Epithelial cell of esophagus (primary cell): ENCODE measurements around a stretch of chr21.

DNA sequence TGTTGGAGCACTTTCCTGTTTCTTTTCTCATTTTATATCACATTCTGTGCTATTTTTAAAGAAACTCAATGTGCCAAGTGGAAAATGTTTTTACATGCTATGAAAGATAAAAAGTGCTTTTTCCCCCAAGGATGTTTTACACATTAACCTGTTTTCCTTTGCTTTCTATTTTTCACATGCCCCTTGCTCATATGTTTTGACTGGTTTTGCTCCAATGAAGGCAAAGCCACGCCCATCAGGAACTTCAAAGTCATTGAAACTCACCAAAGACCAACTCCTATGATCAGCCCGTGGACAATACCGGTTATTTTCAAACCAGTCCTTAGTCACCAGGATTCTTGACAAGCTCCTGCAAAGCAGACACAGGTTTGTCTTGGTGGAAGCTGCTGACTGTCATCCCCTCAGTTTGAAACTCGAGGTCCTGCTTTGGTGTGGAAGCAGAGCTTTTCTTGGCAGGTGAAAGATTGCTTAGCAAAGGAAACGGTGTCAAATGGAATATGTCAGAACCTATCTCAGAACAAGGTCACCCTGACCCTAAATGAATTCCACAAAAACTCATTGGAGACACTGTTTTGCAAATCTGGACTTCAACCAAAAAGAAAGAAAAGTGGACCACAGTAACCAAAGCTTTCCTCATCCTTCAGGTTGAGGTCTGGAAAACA, 384.7 kb upstream of the CXADR start:
- RRBS = no CpG with 5 or more reads among the region's 5 CpGs

- RRBS = no CpG with 5 or more reads among the region's 5 CpGs
Measured at GRCh38 chr21:17455331-17455756, 57.5 kb upstream of the CXADR start.

DNA sequence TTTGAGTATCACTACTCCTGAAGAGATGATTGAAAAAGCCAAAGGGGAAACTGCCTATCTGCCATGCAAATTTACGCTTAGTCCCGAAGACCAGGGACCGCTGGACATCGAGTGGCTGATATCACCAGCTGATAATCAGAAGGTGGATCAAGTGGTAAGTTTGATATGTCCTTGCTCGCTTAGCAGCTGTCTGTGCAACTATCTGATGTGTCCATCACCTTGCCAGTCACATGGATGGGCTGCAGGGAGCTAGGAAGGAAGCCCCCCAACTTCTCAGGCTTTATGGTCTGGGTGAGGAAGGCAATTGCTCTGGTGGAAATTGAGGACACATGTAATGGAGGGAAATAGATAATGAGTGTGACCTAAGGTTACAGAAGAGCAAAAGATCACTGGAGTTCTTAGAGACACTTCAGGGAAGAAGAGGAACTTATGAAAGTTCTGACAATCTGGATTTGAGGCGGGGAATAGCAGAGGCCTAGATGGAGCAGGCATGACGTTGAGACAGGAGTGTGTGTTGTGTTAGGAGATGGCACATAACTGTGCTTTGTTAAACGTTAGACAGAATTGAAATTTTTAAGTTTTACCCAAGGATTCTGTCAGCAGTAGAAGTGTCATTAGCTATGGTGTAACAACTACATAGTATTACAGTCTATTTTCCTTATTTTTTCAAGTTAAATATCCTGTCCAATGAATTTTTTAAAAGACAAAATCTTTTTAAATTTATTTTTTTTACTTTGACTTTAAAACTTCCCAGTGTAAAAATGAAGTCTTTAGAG, 34.4 kb downstream of the CXADR start:
- RRBS = no CpG with 5 or more reads among the region's 8 CpGs

DNA sequence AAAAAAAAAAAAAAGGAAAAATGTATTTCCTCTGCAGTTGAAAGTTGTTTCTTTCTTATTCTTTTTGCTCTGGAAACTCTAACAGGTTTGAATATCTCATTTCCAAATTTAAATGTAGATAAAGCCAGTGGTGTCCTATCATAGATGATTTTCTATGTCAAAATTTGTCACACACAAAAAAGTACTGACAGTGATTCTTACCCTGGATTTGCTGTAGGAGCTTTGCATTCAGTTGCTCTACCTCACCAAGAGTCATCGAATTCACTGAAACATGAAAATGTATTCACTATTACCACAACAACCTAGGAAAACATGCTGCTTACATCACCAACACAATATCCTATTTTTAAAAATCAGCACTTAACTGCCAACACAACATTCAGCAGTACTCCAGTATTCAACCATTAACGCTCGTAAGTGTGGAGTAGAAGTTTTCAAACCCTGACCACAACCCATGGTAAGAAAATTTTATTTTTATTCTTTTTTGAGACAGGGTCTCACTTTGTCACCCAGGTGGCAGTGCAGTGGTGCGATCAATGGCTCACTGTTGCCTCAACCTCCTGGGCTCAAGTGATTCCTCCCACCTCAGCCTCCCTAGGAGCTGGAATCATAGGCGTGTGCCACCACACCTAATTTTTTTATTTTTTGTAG, 24.0 kb downstream of the C21orf91 start:
- RRBS = no CpG with 5 or more reads among the region's 5 CpGs

GRCh38 chr21:17808388-17808833, 10.7 kb downstream of the C21orf91 start:
- RRBS = no CpG with 5 or more reads among the region's 1 CpG

GRCh38 chr21:19261926-19262224, 858.3 kb upstream of the TMPRSS15 start:
- RRBS = no CpG with 5 or more reads among the region's 4 CpGs

DNA sequence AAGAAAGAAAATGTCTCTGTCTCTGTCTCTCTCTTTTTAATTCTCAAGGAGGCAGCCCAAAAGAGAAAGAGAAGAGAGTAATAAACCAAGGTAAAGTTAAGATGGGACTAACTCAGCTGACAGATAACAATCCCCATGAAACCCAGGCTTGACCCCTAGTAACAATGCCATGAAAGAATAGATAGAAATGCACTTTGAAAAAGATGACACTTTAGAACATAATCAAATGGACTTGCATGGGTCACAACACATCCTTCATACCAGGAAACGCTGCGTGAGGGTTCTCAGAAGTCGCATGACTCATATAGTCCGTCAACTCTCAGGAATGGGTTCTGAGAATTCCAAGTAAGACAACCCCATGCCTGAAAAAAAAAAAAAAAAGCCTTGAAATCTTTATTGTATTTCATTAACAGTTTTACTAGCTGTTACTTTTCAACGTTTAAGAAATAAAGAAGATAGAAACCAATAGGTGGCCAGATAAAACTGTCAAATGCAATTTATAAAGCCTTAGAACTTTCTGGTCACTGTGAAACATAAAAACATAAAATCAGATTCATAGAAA, 201.9 kb downstream of the NCAM2 start:
- RRBS = no CpG with 5 or more reads among the region's 5 CpGs

DNA sequence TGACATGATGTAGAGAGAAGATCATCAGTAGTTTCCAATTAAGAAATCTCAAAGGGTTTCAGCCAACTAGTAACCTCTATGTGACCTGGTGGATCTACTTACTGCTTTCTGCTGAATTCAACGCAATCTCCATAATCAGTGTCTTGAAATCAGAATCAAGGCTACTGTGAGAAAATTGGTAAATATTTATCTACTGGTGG, 872.7 kb downstream of the MRPL39 start:
- RRBS = no CpG with 5 or more reads among the region's 1 CpG

GRCh38 chr21:24811064-24811529, 796.2 kb downstream of the MRPL39 start:
- RRBS = no CpG with 5 or more reads among the region's 4 CpGs

- RRBS = no CpG with 5 or more reads among the region's 2 CpGs
Measured at GRCh38 chr21:25724324-25724846, 10.3 kb downstream of the ATP5PF start.

GRCh38 chr21:25733831-25734783, 597 bp downstream of the ATP5PF start:
- RRBS = under 1% methylated on average over 8 of the region's 34 CpGs

DNA sequence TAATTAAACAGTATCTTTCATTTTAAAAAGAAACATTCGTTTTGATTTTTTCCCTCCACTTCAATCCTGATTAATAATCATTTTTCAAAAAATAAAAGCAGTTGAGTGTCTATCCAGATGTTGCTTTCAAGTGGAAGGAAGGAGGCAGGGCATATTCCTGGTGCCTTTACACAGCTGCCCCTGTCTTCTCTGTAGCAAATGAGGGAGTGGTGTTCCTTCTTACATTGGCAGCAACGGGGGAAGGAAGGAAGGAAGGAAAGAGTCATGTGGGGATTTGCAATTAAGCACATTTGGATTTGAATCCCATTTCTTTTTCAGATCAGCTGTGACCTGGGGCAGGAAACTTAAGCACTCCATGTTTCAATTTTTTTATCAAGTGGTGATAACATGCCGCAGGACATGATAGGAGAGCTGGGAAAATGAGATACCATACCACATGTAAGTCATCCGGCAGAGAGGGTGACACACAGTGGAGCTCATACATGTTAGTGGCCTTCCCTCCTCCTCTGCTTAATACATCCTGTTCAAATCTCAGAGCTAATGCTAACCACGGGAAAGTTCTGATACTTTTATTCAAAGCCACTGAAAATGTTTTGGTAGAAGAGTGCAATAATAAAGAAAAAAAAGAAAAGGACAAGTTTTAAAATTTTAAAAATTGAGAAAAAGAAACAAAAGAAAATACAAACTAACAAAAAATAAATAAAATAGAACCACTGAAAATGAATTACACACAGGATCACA, 186.8 kb downstream of the APP start:
- RRBS = no CpG with 5 or more reads among the region's 5 CpGs

- RRBS = no CpG with 5 or more reads among the region's 2 CpGs
Measured at GRCh38 chr21:26111947-26112229, 58.7 kb downstream of the APP start.

GRCh38 chr21:26166053-26166627, 4.4 kb downstream of the APP start:
- RRBS = no CpG with 5 or more reads among the region's 3 CpGs

DNA sequence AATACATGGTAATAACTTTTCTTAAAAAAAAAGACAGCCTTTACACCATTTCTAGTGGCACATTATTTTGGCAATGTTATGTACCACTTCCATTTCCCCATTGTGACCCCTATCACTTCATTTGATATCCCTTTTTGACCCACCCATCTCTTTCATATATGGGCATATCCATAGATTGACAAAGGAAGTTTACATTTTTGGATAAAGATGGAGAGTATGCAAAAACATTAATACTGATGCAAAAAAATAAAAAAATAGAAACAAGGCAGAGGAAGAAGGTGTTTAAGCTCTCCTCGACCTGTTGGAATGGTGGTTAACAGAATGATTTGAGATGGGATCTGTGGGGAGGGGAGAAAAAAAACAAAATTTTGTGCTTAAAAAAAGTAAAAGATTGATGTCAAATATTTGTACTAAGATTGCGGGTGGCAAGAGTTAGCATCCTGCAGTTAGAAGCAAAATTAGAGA, 65.0 kb upstream of the APP start:
- RRBS = no CpG with 5 or more reads among the region's 2 CpGs

GRCh38 chr21:26782399-26783064, 62.7 kb downstream of the ADAMTS1 start:
- RRBS = no CpG with 5 or more reads among the region's 3 CpGs

DNA sequence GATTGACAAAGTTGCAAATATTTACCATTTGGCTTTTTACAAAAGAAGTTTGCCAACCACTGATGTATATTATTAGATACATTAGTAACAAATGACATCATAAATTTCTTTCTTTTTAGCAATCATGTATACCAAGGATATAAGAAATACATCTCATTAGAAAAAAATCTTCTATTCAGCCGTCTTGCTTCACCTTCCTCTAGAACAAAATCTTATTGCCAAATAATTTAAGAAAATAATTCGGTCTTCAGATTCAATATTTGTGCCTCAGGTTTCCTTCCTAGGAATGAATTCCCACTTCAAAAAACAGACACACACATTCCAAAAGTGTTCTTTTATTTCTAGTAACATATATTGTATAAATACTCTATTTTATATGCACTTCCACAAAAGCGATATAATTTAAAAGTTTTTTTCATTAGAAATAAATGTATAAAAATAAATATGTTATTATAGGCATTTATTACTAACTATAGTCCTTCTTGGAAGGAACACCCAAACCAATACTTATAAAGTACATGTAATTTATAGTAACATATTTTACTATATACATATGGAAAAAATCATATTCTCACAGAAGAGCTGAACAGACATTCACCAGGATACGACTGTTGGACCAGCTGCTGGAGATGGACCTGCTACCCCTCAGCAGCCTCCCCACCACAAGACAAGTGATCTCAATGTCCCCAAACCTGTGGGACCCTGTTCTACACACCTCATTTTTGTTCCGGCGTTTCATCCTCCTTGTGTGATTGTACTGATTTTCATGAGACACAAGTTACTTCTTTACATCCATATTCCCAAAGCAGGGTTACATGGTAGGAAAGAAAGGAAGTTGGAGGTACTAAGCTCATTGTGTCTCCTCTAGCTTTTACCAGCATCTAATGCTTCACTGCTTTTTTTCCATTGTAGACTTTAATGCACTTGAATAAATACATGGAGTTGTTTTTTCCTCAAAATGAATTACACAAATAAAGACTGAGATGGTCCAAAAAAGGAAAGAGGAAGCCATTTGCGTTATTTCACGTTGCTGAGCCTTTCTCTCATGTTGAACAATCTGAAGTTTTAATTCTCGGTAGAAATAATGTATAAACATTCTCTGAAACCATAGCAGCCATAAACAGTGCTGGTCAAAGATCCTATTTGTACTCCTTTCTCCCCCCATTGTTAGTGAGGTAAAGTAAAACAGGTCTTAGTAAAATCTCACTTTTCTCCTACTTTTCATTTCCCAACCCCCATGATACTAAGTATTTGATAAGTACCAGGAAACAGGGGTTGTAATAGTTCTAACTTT, 8.8 kb downstream of the ADAMTS1 start:
- RRBS = no CpG with 5 or more reads among the region's 9 CpGs

- RRBS = 3% methylated on average over 3 of the region's 24 CpGs
Measured at GRCh38 chr21:26843444-26844018, 1.7 kb downstream of the ADAMTS1 start.

DNA sequence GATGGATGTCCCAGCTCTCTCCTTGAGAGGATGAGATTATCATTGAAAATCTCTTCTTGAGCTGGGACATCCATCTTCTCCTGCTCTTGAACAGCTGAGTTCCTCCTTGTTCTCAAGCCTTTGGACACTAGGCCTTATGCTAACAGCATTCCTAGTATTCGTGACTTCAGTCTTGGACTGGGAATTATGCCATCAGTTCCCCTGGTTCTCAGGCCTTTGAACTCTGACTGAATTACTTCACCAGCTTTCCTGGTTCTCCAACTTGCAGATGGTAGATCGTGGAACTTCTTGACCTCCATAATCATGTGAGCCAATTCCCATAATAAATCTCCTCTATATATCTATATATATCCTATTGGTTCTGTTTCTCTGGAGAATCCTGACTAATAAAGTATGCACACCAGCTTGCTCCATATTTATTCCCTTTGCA, 462.7 kb upstream of the ADAMTS5 start:
- RRBS = no CpG with 5 or more reads among the region's 2 CpGs

GRCh38 chr21:28336265-28336727, 548.9 kb downstream of the N6AMT1 start:
- RRBS = no CpG with 5 or more reads among the region's 3 CpGs